REH cell (cell line): ENCODE measurements around a stretch of chr6.

- PRO-cap: no peak
Observed at GRCh38 chr6:37044613-37044967, 39.1 kb downstream of the FGD2 start.

GRCh38 chr6:37126562-37126859 is 43.4 kb upstream of the PIM1 start:
- PRO-cap: no peak

- PRO-cap: no peak
Observed at GRCh38 chr6:37174288-37175590, 4.8 kb downstream of the PIM1 start.

DNA sequence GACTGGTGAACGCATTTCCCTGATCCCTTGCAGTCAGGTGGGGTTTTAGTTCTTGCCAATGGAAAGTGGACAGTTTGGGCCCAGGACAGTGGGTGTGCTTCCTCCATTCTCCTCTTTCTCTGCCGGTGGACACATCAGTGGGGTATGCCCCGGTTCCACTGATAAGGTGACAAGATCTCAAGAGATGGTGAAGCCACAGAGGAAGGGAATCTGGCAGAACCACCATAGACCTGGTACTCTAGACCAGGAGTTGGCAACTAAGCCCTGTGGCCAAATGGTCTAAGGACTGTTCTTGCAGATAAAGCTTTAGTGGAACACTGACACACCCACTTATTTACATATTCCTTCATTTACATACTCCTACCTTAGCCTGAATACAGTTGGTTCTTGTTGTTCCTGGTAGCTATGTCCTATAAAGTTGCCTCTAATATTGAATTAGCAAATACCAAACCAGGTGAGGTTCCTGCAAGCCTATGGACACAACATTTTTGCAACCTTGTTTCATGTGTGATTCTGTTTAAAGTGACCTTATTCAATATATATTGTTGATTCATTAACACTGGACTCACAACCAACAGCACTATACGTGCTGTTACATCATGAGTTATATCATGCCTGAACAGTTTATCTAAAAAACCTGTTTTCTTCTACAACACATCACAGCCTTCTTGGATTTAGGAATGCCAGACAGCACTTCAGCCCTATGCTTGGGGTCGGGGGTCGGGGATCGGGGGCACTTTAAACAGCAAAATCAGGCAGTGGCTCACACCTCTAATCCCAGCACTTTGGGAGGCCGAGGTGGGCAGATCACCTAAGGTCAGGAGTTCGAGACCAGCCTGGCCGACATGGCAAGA is 2.6 kb downstream of the CCDC167 start:
- PRO-cap: no peak

DNA sequence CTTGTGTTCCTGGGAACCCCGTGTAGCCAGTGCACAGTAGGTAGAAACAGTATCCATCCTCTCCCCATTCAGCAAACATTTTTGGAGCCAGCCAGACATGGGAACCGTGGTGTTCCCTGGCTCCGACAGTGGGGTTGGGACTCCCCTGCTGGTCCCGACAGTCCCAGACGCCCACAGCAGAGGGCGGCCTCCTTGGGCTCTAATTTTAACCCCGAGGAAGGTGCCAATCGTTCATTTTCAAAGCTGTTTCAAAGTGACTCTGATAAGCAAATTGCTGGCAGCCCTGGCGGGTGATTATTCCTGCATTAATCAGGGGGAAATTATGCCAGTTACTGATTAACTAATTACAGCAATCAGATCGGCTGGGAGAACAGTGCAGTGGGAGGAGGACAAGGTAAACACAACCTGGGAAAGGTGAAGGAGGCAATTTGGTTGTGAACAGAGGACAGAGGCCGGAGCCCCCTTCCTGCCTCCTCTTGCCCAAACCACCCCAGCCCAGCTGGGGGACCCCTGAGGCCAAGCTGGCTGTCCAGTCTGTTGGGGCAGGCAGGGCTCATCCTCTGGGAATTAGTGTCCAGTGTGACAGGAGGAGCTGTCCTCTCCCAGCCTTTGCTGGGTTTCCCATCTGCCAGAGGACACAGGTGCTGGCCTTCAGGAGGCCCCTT is 44.4 kb upstream of the MDGA1 start:
- PRO-cap: no peak

GRCh38 chr6:37799290-37799778 is 20.2 kb upstream of the ZFAND3 start:
- PRO-cap: no peak

DNA sequence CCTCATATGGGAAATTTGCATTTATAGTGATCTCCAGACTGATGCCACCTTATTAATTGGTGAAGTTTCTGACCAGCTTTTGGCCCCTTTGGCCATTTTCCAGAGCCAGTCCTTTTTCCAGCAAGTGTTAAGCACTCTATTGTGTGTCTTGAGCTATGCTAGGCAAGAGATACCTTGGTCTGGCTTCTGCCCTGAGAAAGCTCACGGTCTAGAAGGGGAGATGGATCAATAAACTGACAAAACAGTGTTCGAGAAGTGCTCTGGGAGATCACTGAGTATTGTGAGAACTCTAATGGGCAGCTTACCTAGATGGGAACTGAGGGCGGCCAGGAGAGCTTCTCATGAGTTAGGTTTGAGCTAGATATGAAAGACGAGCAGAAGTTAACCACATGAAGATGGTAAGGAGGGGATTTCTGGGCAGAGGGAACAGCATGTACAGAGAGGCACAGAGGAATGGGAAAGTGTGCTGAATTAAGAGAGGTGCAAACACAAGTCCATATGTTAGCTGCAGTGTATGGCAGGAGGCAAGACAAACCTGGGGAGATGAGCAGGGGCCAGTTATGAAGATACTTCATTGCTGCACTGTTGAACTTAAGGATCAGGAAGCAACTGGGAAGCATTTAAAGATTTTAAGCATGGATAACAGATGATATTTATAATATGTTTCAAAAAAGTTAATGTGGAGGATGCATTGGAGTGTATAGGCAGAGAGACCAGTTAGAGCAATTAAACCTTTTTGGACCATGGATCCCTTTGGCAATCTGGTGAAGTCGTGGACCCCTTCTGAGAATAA is 12.0 kb downstream of the ZFAND3 start:
- PRO-cap: no peak

GRCh38 chr6:38154289-38154727 is 334.8 kb downstream of the ZFAND3 start:
- PRO-cap: no peak

GRCh38 chr6:38503238-38504237 is 136.2 kb downstream of the BTBD9 start:
- PRO-cap: no peak

DNA sequence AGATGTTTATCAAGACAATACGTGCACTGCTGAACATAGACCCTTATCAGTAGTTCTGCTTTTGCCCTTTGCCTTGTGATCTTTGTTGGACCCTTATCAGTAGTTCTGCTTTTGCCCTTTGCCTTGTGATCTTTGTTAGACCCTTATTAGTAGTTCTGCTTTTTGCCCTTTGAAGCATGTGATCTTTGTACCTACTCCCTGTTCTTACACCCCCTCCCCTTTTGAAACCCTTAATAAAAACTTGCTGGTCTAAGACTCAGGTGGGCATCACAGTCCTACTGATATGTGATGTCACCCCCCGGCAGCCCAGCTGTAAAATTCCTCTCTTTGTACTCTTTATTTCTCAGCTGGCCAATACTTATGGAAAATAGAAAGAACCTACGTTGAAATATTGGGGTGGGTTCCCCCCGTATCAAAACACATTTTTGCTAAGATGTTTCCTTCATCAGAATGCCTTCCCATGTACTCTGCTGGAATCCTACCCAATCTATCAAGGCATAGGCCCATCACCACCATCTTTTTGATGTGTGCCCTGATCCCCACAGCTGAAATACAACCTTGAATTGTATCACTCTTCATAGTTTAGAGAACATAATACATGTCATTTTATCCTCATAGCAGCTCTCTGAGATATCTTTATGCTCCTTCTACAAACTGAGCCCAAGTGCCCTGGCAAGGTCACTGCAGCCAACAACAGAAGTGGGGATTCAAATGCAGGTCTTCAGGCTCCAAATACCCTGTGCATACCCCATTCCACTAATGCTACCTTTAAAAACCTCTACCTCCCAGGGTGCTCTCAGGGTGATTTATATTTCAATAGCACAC is 2.9 kb downstream of the GLO1 start:
- PRO-cap: no peak

- PRO-cap: no peak
Observed at GRCh38 chr6:39140506-39141443, 25.8 kb upstream of the SAYSD1 start.

DNA sequence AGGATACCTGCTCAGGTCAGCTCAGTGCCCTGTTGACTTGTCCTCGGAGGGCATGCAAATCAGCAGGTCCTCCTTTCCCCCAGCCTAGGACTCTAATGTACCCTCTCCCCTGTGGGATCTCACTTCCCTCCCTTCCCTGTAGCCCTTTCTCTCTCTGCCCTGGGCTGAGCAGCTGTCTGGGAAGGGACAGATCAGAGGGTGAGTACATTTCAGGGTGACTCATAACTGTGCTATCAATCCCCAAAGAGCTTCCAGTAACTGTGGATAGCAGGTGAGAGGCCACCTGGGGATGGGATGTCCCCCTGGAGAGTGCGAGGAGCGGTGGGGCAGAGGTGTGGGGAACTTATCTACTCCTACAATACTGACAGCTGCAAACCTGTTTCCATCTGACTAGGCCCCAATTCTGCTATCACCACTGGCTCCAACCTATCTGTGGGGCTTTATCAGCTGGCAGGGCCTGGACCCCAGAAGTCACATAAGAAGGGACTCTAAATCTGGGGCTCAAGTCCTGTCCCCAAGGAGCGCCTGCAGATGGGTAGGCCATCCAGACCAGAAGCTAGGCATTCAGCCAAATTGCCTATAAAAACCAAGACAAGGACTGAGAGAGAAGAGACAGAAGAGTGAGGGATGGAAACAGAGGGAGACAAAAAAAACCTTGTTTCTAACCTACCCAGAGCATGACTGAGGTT is 32.6 kb downstream of the KCNK5 start:
- PRO-cap: no peak

GRCh38 chr6:39206110-39206906 is 23.0 kb downstream of the KCNK5 start:
- PRO-cap: no peak

GRCh38 chr6:39279443-39280019 is 34.7 kb downstream of the KCNK17 start:
- PRO-cap: no peak

GRCh38 chr6:39312684-39313266 is 1.4 kb downstream of the KCNK17 start:
- PRO-cap: no peak

GRCh38 chr6:39343005-39343670 is 20.6 kb upstream of the KCNK16 start:
- PRO-cap: unidirectional peak, plus-strand start at chr6:39343213

- PRO-cap: no peak
Observed at GRCh38 chr6:39753446-39753944, 28.3 kb upstream of the KIF6 start.

- PRO-cap: no peak
Observed at GRCh38 chr6:39932165-39932749, 2.0 kb downstream of the MOCS1 start.

- PRO-cap: no peak
Observed at GRCh38 chr6:39947643-39948000, 13.4 kb upstream of the MOCS1 start.

- PRO-cap: no peak
Observed at GRCh38 chr6:40164297-40164938, 230.2 kb upstream of the MOCS1 start.